Jurkat, Clone E6-1 (cell line): ENCODE results near the genes AMY1A, AMY1B and FNDC7.

GRCh38 chr1:100423814-100424341, 71.6 kb downstream of the CDC14A start:
- RRBS: no CpG with 5 or more reads among the region's 6 CpGs

GRCh38 chr1:100785425-100785914, 65.9 kb downstream of the VCAM1 start:
- RRBS: no CpG with 5 or more reads among the region's 4 CpGs

- RRBS: no CpG with 5 or more reads among the region's 5 CpGs
These were observed 30.4 kb downstream of the SLC30A7 start for GRCh38 chr1:100925875-100927119.

- RRBS: no CpG with 5 or more reads among the region's 8 CpGs
These were observed 53.5 kb downstream of the SLC30A7 start for GRCh38 chr1:100949164-100950072.

DNA sequence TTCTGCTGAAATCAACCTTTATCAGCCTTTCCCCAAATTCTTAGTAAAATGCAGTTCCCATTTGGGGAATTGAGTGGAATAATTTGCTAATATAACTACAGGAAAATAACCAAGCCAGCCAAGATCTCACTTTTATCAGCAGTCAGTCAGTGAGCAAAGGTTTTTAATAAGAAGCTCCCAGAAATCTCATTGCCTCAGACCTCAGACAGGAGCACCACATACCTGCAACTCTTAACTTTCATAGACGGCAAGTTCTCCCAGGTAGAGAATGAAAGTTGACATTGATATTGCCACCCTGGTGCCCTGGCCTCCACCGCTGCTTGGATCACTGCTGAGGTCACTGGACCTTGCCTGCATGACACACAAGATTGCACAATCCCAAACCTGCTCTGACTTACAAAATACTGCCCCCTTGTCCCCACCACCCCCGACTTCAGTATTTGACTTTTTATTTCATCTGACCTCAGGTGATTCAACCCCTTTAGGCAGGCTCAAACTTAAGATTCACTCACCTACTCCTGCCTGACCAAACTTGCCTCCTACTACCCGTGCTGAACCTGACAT, 43.2 kb upstream of the S1PR1 start:
- RRBS: no CpG with 5 or more reads among the region's 4 CpGs

GRCh38 chr1:101846590-101847220, 150.0 kb downstream of the OLFM3 start:
- RRBS: 67% methylated on average over 3 of the region's 13 CpGs

GRCh38 chr1:103655499-103655932, at the start of gene AMY1A:
AMY1A (plus strand) TSS chr1:103655760.
- RRBS: no CpG with 5 or more reads among the region's 10 CpGs

DNA sequence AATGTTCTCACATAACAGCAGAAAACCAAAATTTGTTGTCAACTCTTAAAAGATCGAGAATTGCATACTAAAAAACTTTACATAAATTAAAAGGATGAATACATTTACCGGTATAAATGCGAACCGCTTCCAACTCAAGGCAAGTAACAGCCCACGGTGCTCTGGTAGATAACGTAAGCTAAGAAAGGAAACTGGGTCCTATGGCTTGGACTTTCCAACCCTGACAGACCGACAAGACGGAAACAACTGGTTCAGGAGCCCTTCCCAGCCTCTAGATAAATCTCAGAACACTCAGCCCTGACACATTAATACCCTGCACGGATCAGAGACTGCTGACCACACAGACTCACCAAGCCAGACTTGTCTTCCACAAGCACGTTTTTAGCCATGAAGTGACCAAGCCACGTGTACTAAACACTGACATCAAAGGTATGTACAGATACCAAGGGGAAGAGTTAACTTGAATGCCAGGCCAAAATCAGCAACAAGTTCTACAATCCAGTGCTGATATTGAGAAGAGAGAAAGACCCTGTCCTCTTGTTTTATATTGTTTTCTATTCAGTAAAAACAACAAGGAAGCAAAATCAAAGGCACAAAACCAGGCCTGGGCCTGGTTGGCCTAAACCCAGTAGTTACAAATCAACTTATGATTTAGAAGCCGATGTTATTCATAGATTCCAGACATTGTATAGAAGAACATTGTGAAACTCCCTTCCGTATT, at the start of gene AMY1B:
Gene AMY1B, minus strand, starts transcription at position 277 of the 721 bp plus-strand sequence.
- RRBS: no CpG with 5 or more reads among the region's 13 CpGs

GRCh38 chr1:104664199-104664761, 914.6 kb downstream of the AMY1C start:
- RRBS: no CpG with 5 or more reads among the region's 25 CpGs

- RRBS: no CpG with 5 or more reads among the region's 11 CpGs
These were observed 1424.4 kb upstream of the PRMT6 start for GRCh38 chr1:105631904-105632651.

GRCh38 chr1:107139556-107140719, 901 bp upstream of the NTNG1 start:
- RRBS: 5% methylated on average over 13 of the region's 61 CpGs

DNA sequence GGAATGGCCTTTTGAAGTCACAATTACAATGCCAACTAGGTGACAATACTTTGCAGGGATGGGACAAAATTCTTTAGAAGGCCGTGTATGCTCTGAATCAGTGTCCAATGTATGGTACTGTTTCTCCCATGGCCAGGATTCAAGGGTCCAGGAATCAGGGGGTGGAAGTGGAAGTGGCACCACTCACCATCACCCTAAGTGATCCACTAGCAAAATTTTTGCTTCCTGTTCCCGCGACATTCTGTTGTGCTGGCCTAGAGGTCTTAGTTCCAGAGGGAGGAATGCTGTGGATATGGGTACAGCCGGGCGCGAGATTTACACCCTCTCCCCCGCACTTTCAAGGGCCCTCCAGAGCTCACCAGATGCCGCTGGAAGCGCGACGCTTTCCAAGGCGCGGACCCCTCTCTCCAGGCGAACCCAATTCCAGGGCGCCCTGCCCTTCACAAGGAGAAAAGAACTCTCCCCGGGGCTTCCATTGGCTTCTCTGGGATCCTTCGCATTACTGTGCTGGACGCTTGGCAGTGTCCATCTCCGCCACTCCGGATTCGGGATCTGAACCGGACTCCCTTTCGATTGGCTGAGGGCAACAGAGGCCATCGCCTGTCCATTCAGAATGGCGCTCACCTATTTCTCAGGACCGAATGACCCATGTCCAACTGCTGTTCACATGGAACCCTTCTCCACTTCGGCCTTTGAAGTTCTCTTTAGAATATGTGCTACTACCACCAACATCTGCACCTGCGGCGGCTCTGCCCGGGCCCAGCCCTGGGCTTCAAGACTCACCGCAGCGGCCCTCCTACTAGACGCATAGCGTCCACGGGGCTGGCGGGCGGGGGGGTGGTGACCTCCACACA, 394.6 kb downstream of the VAV3 start:
- RRBS: 76% methylated on average over 8 of the region's 37 CpGs

GRCh38 chr1:108049557-108049949, 84.6 kb upstream of the VAV3 start:
- RRBS: no CpG with 5 or more reads among the region's 4 CpGs

GRCh38 chr1:108600579-108600834, 40.6 kb downstream of the EEIG2 start:
- RRBS: no CpG with 5 or more reads among the region's 4 CpGs

GRCh38 chr1:108698256-108699045, 6.3 kb downstream of the PRPF38B start:
- RRBS: no CpG with 5 or more reads among the region's 7 CpGs

- RRBS: no CpG with 5 or more reads among the region's 7 CpGs
These were observed at the start of gene FNDC7 for GRCh38 chr1:108712668-108713057. FNDC7 (plus strand) TSS chr1:108712908.

DNA sequence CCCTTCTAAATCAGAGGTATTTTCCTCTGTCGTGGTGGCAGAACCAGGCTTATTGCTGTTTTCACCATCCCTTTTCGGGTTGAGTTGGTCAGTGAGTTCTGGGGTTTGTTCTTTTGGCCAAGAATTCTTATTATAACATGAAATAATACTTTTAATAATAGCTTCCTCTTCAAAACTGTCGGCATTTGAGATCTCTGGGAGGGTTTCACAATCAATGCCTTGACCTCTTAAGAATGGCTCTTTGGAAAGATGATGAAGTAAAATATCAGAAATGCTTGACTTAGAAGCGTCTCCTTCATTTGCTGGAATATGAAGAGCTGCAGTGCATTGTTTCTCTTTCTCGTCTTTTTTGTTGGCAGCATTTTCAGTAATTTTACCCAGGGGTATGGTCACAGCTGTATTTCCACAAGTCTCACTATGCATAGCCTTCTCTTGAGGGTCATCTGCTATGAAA, 4.8 kb downstream of the AKNAD1 start:
- RRBS: no CpG with 5 or more reads among the region's 5 CpGs

- RRBS: no CpG with 5 or more reads among the region's 9 CpGs
These were observed 1.3 kb downstream of the CLCC1 start for GRCh38 chr1:108962017-108962440.

DNA sequence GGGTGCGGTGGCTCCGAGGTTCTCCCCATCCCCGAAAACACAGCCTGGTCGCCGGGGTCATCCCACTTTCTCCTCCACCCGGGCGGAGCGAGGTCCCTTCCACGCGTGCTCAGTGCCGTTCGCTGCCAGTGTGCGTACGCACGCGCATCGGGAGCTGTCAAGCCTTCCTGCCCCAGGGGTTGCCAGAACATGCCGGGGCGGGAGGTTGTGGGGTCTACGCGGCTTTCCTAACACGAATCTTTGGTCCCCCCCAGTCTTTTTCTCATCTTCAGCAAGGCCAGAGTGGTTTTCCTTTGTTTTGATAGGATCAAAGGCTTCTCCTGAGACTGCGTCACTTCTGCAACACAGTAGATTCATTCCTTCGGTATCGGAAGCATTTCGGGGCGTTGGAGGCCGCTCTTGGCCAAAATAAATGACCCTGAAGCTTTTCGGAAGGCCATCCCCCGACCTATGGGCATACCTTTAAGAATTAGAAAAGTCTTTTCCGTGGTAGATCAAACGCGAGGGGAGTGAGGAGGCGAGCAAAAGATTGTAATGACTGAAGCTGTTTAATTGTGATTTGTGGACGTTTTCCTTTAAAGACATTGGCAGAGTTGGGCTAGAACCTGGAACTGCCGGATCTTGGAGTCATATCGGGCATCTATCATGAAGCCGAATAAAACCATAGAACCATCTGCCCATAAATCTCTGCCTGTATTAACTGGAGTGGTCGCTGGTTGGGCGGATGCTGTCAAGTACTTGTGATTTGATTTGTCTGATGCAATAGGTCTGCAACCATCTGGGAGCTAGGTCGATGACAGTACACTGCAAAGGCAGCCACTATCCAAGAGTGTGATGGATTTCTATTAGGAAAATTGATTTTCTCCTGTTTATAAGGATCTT, 765 bp downstream of the SARS1 start:
- RRBS: no CpG with 5 or more reads among the region's 41 CpGs

DNA sequence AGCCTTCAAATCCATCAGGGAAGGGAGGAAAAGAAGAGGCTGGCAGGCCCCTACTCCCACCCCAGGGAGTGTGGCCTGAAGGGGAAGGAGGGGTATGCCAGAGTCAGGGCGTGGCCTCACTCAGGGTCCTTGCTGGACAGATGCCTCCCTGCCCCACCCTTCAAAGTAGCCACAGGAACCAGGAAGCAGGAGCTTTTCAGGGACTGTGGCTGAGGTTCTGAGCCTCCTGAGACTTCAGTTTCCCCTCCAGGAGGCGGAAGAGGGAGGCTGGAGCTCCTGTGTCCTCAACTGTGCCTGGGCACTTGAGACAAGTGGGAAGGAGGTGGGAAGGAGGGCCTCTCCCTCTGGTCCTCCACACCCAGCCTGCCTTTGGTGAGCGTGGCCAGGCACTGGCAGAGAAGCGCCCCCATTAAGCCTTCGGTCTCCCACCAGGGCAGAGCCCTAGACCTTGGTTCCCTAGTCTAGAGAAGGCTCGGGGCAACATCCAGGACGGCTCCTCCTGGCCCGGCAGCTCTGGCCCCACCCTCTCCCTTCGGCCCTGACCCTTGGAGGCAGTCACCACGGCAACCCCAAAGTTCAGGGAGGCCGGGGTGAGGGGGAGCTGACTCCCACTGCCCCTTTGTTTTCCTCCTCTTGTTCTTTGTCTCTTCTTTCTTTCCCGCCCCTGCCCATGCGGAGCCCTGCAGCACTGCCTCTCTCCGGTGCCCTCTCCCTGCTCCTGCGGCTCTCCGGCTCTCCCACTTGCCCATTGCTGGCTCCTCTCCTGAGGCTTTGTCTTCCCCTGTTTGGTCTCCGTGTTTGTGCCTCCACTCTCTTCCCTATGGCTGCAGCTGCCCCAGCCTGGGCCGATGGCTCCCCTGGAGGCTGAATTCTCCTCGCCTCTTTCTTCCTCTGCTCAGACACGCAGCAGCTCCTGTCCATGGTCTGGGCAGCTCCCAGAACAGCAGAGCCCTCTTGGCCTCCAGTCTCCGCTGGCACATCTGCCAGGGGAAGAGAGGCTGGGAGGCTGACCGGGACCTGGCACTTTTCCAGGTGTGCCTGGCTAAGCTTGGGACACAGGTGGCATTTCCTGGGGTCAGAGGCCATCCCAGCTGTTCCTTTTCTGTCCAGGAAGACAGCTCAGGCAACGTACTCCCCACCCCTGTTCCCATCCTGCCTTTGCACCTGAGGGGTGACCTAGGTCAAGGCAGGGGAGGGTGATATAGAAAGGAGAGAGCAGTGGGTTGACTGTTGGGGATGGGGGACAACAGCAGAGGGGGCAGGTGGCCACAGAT, 5.7 kb downstream of the CELSR2 start:
- RRBS: no CpG with 5 or more reads among the region's 23 CpGs